ENCODE measurements around a stretch of chr5.

GRCh38 chr5:16574678-16575206, 42.1 kb downstream of the RETREG1 start:
- PRO-cap, 7 experiments: no peak in any of the 7 experiments

DNA sequence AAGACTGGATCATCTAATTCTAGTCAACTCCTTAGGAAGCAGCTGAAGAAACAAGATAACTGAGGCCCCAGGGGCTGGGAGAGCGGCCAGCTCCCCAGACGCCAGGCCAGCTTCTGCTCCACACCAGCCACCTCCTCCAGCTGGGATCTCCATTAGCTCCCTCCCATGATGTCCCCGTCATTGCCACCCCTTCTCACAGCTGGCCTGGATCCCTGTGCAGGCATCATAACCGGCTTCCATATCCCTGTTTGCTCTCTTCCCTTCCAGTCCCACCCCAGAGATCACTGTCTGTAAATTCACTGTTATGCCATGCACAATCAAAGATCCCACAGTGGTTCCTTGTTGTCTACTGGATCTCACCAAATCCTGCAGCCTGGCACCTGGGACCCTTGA, 50.4 kb upstream of the RETREG1 start:
- PRO-cap, 7 experiments: no peak in any of the 7 experiments

- PRO-cap, 7 experiments: no peak in any of the 7 experiments
Observed at GRCh38 chr5:16681348-16681700, 64.5 kb upstream of the RETREG1 start.

GRCh38 chr5:16704324-16704878, 87.6 kb upstream of the RETREG1 start:
- PRO-cap, 7 experiments: no peak in any of the 7 experiments

DNA sequence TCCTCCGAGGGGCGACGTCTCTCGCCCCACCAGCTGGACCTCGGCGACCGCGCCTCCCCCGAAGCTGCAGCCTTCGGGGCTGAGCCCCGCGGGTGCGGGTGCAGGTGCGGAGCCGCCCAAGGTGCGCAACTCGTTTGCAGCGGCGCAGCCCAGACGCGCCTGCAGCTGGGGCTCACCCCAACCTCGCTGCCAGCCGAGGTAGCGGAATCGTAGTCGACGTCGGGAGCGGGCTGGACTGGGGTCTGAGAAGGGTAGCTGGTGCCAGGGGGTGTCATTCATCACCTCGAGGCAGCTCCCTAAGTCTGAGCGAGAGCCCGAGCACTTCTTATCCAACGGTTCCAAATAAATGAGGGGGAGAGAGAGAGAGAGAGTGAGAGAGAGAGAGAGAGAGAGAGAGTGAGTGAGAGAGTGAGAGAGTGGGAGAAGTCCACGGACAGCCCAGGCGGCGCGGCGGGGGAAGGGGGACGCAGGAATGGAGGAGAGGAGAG, 687 bp upstream of the BASP1 start:
- PRO-cap, 7 experiments: no peak in any of the 7 experiments

DNA sequence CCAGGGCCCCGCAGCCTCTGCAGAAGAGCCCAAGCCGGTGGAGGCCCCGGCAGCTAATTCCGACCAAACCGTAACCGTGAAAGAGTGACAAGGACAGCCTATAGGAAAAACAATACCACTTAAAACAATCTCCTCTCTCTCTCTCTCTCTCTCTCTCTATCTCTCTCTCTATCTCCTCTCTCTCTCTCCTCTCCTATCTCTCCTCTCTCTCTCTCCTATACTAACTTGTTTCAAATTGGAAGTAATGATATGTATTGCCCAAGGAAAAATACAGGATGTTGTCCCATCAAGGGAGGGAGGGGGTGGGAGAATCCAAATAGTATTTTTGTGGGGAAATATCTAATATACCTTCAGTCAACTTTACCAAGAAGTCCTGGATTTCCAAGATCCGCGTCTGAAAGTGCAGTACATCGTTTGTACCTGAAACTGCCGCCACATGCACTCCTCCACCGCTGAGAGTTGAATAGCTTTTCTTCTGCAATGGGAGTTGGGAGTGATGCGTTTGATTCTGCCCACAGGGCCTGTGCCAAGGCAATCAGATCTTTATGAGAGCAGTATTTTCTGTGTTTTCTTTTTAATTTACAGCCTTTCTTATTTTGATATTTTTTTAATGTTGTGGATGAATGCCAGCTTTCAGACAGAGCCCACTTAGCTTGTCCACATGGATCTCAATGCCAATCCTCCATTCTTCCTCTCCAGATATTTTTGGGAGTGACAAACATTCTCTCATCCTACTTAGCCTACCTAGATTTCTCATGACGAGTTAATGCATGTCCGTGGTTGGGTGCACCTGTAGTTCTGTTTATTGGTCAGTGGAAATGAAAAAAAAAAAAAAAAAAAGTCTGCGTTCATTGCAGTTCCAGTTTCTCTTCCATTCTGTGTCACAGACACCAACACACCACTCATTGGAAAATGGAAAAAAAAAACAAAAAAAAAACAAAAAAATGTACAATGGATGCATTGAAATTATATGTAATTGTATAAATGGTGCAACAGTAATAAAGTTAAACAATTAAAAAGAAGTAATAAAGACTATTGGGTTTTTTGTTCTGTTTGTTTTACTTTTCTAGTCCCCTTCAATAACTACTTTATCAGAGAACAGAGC, 58.7 kb downstream of the BASP1 start:
- PRO-cap, 7 experiments: no peak in any of the 7 experiments

DNA sequence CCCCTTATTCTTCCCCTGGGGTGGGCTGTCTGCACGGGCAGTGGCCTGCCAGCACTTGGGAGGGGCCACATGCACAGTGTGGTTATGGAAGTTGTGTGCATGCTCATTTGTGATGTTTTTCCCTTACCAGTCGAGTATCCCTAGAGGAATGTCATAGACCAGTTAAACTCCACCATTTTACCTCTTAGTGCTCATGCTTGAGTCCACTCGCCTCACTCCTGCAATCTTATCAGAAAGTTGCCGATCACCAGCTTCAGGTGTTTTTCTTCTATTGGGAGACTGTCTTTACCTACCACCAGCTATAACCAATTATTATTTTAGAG, 584.8 kb downstream of the CDH18 start:
- PRO-cap, 7 experiments: no peak in any of the 7 experiments

- PRO-cap, 7 experiments: no peak in any of the 7 experiments
Observed at GRCh38 chr5:23450205-23450597, 57.2 kb upstream of the PRDM9 start.

GRCh38 chr5:23950925-23952257, 444.0 kb downstream of the PRDM9 start:
- PRO-cap, 7 experiments: peak in 1 of 7 experiments; most common plus-strand start chr5:23952201 (in 1)

GRCh38 chr5:27217369-27218485, 179.3 kb upstream of the CDH9 start:
- PRO-cap, 7 experiments: no peak in any of the 7 experiments

DNA sequence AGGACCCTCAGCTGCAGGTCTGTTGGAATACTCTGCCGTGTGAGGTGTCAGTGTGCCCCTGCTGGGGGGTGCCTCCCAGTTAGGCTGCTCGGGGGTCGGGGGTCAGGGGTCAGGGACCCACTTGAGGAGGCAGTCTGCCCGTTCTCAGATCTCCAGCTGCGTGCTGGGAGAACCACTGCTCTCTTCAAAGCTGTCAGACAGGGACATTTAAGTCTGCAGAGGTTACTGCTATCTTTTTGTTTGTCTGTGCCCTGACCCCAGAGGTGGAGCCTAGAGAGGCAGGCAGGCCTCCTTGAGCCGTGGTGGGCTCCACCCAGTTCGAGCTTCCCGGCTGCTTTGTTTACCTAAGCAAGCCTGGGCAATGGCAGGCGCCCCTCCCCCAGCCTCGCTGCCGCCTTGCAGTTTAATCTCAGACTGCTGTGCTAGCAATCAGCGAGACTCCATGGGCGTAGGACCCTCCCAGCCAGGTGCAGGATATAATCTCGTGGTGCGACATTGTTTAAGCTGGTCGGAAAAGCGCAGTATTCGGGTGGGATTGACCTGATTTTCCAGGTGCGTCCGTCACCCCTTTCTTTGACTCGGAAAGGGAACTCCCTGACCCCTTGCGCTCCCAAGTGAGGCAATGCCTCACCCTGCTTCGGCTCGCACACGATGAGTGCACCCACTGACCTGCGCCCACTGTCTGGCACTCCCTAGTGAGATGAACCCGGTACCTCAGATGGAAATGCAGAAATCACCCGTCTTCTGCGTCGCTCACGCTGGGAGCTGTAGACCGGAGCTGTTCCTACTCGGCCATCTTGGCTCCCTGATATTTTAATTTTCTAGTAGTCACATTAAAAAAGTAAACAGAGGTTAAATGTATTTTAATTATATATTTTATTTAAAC, 2001.9 kb upstream of the CDH6 start:
- PRO-cap, 7 experiments: no peak in any of the 7 experiments

- PRO-cap, 7 experiments: no peak in any of the 7 experiments
Observed at GRCh38 chr5:30223027-30223345, 970.5 kb upstream of the CDH6 start.

DNA sequence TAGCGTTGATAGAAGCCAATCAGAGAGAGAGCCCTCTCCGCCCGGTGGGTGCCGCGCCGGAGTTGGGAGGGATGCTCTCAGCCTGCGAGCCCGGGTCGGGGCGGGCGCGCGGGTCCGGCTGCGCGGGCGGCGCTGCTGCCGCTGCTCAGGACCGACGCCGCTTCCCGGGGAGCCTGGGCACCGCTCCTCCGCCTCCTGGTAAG, 359 bp downstream of the CDH6 start:
- PRO-cap, 7 experiments: no peak in any of the 7 experiments

- PRO-cap, 7 experiments: no peak in any of the 7 experiments
Observed at GRCh38 chr5:31194719-31195355, 1.4 kb downstream of the CDH6 start.

DNA sequence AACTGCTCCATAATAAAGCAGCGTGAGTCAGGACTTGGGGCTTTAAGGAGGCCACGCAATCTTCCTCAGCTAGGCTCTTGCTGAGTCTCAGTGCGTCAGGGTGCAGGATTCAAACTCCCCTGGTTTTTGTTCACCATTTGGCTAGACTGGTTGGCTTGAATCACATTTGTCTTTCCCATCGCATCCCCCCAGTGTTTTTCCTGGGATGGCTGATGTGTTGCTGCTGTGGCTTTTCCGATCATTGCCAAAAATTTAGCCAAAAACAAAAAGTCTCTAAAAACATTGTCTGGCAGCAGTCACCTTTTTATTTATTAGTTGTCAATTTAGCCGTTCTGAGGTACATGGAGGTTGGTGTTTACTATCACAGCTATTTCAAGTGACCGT, 102.5 kb downstream of the GOLPH3 start:
- PRO-cap, 7 experiments: no peak in any of the 7 experiments

DNA sequence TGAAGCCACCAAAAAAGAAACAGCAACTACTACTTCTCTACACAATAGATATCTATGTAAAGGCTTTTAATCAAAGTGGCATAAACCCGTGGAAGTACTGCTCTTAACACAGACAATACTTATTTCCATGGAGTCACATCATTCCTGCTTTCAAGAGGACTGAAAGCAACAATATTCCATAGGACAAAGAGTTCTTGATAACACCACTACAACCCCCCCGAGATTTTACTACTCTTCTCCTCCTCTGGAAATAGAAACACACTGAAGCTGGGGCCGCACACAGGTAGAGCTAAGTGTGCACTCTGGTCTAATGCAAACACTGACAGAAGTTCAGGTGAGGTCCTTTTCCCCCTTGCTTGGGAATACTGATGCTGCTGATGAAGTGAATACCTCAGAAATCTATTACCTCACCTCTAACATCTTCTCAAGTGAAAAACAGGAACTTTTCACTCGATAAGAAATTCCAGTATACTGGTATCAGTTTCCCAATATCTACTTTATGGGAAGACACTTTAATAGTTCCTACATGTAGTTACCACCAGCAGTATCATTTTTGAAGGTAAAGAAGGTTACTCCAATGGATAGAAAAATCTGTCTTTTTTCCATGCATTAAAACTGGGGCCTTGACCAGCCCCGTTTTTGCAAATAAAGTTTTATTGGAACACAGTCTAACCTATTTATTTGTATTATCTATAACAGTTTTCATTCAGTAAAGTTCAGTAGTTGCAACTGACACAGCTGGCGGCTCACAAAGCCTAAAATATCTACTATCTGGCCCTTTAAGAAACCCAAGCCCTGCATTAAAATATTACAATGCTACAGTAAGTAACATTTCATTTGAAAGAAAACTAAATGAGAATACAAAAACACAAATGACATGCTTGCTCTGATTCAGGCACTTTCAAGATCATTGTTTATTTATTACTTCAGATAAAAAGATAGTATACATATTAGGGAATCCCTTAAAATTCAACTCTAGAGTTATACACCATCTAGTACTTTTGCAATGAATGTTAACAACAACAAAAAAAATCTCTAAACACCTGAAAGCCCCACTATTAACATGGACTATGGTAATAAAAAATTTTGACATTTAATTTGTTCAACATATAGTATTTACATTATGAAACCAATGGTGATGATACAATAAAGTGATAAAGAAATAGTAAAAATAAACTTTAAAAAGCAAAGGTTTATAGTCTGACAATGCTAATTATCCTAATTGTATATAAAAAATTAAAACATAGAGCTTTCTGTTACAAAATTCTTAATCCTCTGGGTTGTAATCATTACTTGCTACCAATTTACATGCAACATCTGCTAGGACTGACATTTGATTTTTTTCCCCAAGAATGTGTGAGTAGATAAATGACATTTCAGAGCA, 49.8 kb downstream of the GOLPH3 start:
- PRO-cap, 7 experiments: no peak in any of the 7 experiments

DNA sequence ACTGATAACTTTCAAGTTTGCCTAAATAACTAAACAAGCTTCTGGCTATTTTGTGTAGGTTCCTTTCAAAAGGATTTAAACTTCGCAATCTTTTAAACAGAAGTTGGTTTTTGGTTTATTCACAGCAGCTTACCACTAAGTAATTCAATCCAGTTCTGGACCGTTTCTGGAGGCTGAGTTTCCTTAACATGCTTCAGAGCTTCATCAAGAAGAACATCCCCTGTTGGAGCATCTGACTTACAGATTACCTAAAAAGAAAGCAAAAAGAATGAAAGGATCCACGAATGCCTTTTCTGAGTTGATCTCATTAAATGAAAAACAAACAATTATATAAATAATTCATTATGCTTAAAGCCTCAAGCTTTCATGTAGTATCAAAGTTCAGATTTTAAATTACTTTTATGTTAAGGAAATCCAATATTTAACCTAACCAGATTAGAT, 38.7 kb downstream of the GOLPH3 start:
- PRO-cap, 7 experiments: no peak in any of the 7 experiments

- PRO-cap, 7 experiments: no peak in any of the 7 experiments
Observed at GRCh38 chr5:32233421-32234642, 59.7 kb upstream of the GOLPH3 start.

GRCh38 chr5:32274447-32274997, 38.2 kb downstream of the MTMR12 start:
- PRO-cap, 7 experiments: no peak in any of the 7 experiments

DNA sequence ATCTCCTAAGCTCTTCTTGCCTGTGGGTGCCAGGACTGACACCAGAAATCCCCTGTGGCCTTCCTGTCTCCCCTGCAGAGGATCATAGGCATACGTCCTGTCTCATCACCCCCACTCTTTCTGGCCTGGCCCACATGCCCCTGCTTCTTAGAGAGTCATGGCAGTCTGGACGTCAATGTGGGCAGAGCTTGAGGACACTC, 67.2 kb upstream of the ZFR start:
- PRO-cap, 7 experiments: peak in 6 of 7 experiments; most common minus-strand start position 85 of the sequence (in 6)